GM06990 (cell line): ENCODE results near the genes TIMD4, GARIN3 and CYFIP2.

GRCh38 chr5:156929596-156929966 lies 33.4 kb downstream of the TIMD4 start:
- RRBS, result no CpG with 5 or more reads among the region's 2 CpGs

- RRBS, result no CpG with 5 or more reads among the region's 4 CpGs
Measured at GRCh38 chr5:156963071-156963582, at the start of gene TIMD4. TSS of gene TIMD4 (minus strand) at chr5:156963226.

DNA sequence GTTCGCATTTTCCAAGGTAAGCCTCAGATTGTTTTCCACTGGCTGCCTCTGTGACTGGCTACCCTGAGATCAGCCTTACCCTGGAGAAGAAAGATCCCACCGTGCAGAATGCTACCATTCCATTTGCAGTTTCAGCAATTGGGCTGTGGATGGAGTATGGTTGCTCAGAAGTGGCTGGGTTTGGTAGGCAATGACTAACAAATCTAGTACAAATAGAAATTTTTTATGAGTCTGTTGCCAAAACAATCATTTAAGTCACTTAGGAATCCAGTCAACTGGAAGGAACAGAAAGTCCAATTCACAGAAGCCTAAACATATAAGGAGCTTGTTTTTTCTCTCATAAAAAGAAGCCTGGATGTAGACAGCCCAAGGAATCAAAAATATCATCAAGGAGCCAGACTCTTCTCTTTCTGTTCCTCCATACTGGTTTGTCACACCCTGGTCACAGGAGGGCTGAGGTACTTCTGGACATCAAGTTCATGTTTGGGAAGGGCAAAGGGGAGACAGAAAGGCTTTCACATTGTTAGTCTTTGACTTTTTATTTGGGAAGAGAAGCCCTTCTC lies 9.2 kb upstream of the TIMD4 start:
- RRBS, result no CpG with 5 or more reads among the region's 2 CpGs

- RRBS, result no CpG with 5 or more reads among the region's 6 CpGs
Measured at GRCh38 chr5:157049999-157050479, 8.9 kb downstream of the HAVCR1 start.

- RRBS, result no CpG with 5 or more reads among the region's 6 CpGs
Measured at GRCh38 chr5:157159167-157159571, 6.9 kb downstream of the GARIN3 start.

DNA sequence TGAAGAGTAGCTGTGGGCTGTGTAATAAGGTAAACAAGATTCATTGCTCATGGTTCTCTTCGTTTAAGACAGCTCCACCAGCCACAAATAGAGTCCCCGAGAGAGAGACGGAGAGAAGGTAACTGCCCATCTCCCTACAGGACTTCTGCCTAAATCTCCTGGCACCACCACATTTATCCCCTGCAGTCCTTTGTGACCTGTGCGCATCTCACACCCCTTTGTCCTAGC lies at the start of gene GARIN3:
TSS of gene GARIN3 (minus strand) at position 147 of the 228 bp plus-strand sequence.
- RRBS, result no CpG with 5 or more reads among the region's 4 CpGs

- RRBS, result 3% methylated on average over 45 of the region's 107 CpGs
Measured at GRCh38 chr5:157265942-157266952, at the start of gene CYFIP2. TSS of gene CYFIP2 (plus strand) at chr5:157266123.

DNA sequence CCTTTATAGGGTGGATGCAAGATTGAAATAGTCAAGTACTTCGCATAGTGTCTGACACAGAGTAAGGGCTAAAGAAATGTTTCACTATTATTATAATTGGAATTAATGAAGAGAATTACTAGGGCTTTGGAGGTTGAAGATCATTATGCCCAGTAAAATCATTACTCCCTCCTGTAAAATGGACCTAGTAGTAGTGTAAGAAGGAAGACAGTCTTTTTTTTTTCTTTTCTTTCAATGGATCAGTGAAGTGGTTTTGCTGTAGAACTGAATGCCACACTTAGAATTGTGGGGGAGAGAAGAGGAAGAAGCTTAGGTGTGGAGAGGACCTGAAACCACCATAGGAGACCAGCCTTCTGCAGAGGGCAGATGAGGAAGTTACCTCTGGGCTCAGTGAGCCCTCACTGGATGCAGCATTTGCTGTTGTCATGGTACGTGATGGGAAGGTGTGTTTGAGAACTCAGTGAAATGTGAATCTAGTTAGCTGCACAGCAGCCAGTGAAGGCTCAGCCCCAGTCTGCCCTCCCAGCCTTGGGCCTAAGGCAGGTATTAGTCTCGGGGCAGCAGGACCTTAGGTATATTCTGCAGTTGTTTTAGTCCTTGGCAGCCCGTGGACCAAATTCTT lies 17.4 kb downstream of the CYFIP2 start:
- RRBS, result no CpG with 5 or more reads among the region's 4 CpGs

- RRBS, result no CpG with 5 or more reads among the region's 5 CpGs
Measured at GRCh38 chr5:157285527-157286040, 19.7 kb downstream of the CYFIP2 start.

- RRBS, result no CpG with 5 or more reads among the region's 7 CpGs
Measured at GRCh38 chr5:157327721-157328312, 17.7 kb downstream of the FNDC9 start.

DNA sequence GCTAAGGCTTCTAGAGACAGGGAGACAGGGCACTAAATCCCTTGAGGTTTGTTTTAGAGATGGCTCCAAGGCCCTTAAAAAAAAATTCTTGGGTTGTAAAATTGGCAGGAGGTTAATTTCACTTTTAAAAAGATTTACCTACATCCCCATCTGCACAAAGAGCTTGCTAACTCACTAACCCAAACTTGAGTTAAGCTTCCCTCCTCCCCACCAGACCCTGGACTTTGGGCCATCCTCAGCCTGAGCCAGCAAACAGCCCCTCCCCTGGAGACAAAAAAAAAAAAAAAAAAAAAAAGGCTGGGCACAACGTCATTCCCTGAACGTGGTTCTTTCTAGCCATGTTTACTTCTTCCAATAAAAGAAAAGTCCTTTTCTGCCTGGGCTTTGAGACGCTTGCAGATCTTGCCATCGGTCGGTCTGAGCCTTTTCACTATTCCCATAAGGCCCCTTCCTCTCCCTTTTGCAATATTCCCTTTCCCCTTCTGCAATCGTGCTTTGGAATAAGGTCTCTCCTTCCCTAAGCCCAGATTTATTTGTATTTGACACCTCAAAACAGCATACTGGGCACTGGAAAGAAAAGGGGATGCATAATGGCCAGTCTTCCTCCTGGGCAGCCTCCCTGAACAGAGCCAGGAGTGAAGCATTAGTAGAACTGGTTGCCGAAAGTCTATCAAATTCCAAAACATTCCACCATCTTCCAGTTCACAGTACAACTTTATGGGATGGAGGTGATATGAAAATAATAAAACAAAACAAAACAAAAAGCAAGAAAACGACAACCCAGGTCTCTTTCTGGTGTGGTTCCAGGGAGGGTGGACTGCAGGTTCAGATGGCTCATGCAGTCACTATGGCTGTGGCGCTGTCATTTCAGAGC lies 18.2 kb downstream of the NIPAL4 start:
- RRBS, result no CpG with 5 or more reads among the region's 9 CpGs

DNA sequence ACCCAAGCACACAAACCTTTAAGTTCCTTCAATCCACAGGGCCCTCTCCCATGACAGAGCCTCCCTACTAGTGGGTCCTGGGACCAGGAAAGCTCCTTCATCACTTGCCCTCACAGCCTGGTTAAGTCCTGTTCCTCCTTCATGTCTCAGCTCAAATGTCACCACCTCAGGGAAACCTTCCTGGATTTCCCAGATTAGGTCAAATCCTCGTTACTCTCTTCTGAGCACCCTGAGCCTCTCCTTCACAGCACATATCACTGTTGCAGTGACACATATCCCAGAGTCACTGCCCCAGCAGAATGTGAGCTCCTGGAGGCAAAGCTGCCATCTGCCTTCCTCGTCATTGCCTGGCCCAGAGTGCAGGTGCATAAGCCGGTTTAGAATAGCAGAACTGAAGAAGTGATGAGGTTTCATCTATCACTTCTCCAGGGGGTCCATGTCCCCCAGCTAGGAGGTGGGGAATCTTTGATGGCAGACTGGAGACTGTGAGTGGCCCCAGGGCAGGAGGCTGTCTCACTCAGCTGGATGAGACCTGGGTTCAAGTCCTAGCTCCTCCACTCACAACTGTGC lies 25.7 kb downstream of the NIPAL4 start:
- RRBS, result no CpG with 5 or more reads among the region's 3 CpGs

GRCh38 chr5:157487205-157487904 lies 27.3 kb downstream of the NIPAL4 start:
- RRBS, result no CpG with 5 or more reads among the region's 4 CpGs

DNA sequence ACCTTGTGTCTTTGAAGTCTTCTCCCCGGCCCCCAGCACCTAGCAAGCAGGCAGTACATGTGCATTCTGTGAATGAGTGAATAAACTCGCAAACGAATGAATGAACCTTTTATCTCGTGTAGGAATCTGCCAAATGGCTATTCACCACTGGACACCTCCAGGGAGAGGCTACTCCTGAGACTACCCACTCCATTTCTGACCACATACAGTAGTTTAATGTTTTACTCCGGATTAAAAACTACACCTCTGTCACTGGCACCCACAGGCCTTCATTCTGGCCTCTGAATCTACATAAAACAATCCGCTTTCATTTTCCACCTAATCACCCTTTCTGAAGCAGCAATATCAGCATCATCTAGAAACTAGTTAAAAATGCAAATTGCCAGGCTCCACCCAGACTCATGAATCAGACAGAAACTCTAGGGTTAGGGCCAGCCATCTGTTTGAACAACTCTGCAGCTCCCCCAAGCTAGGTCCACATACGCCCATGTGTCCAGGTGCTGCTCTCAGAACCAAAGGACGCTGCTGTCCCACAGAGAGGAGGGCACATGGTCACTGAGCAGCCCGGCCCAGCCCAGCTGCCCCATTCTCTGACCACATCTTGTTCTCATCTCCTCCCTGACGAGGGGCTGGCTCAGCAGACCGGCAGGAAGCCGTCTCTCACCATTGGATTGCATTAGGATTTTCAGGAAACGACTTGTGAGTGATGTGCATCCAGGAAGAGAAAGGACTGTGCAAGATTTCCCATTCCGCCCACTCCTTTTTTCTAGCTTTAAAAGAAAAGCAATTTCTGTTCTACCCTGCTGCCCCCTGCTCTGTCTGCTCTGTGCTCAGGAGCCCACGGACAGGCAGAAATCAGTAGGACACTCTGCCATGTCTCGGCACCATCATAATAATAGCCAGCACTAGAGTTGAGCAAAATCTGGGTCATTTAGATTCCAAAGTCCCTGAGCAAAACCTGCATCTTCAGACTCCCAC lies 34.7 kb downstream of the ADAM19 start:
- RRBS, result 7% methylated on average over 3 of the region's 16 CpGs

DNA sequence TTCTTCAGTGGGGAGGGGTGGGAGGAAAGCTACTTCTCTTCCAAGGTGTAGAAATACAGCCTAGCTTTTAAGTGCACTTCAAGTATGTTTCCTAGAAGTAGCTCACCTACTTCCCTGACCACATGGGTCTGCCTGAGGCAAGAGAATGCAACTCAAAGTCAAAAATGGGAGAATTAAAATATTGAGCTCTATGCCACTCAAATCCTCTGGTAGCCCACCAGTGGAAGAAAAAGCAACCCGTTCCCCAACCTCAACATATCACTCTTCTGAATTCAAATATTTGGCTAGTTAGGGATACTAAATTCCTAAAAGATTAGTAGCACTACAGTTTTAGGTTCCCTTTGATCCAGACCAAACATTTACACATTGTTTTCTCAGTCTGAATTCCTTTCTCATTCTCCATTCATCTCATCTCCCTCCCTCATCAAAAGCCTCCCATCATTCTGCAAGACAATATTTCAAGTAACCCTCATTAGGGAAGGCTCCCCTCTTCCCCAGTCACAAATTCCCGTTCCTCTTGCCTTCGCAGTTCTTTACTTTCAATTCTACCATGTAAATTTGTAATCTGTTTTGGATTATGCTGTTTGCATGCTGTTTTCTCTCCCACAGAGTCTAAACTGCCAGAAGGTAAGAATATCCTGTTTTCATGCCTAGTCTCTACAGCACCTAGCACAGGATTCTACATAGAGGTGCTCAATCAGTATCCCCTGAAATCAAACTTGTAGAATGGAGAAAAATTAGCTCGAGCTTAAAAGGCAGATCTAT lies 26.3 kb downstream of the ADAM19 start:
- RRBS, result no CpG with 5 or more reads among the region's 4 CpGs

DNA sequence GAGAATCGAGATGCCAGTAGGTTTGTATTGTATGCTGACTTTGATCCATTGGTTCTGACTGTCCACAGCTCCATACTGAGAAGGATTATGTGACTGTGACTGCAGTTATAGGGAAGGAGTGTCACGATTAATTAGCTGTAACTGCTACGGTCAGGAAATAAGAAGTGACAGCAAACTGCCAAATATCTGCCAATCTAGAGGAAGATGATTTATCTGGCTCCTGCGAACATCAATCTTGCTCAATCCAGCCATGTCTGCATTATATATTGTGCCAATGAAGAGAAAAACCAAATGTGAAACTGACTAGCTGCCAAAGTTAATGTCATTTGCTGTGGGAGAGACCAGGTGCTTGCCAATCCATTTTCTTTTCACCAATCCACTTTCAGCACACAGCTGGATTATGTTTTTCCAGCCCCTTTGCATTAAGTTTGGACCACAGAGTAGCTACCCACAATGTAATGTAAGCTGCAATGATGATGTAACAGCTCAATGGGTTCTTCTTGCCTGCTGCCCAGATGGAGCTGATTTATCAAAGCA lies 61.1 kb upstream of the CLINT1 start:
- RRBS, result no CpG with 5 or more reads among the region's 4 CpGs

GRCh38 chr5:158175252-158175965 lies 316.5 kb upstream of the CLINT1 start:
- RRBS, result no CpG with 5 or more reads among the region's 5 CpGs

GRCh38 chr5:158307979-158308207 lies 448.9 kb upstream of the CLINT1 start:
- RRBS, result no CpG with 5 or more reads among the region's 2 CpGs

GRCh38 chr5:158997760-158998440 lies 101.8 kb downstream of the EBF1 start:
- RRBS, result no CpG with 5 or more reads among the region's 7 CpGs

DNA sequence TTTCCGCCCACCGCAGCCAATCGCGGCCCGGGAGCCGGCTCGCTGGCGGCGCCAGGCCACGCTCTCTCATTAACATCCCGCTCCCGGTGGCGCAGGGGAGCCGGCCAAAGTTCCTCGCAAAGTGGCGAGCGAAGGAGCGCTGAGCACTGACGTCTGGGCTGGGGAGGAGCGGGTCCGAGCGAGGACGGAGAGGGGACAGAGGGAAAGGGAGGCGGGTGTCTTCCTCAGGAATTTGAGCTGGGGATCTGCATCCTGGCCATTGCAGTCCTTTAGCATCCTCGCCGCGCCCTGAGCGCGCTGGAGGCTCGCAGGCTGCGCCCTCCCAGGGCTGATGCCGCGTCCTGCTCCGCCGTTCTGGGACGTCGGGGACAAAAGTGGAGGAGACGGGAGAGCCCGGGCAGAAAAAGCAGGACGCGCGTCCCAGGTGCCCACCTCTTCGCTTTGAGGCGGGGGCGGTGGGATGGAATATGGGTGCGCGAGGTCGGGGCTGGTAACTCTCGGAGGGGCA lies 753 bp upstream of the EBF1 start:
- RRBS, result 3% methylated on average over 7 of the region's 49 CpGs